Osteoblast (primary cell): Measurements from ENCODE around the gene CTDSPL.

- CAGE, long polyA plus RNA, result no peak
- RRBS, result no CpG with 5 or more reads among the region's 1 CpG
Measured at GRCh38 chr3:33578334-33578774, 138.1 kb upstream of the UBP1 start.

GRCh38 chr3:33843967-33844362, 45.5 kb downstream of the PDCD6IP start:
- CAGE, long polyA plus RNA, result no peak
- RRBS, result no CpG with 5 or more reads among the region's 6 CpGs

GRCh38 chr3:34184395-34184866, 386.0 kb downstream of the PDCD6IP start:
- CAGE, long polyA plus RNA, result no peak
- RRBS, result no CpG with 5 or more reads among the region's 5 CpGs

- CAGE, long polyA plus RNA, result no peak
- RRBS, result no CpG with 5 or more reads among the region's 14 CpGs
Measured at GRCh38 chr3:35679360-35680029, 40.2 kb downstream of the ARPP21 start.

- CAGE, long polyA plus RNA, result no peak
- RRBS, result no CpG with 5 or more reads among the region's 3 CpGs
Measured at GRCh38 chr3:36432967-36433404, 52.7 kb downstream of the STAC start.

DNA sequence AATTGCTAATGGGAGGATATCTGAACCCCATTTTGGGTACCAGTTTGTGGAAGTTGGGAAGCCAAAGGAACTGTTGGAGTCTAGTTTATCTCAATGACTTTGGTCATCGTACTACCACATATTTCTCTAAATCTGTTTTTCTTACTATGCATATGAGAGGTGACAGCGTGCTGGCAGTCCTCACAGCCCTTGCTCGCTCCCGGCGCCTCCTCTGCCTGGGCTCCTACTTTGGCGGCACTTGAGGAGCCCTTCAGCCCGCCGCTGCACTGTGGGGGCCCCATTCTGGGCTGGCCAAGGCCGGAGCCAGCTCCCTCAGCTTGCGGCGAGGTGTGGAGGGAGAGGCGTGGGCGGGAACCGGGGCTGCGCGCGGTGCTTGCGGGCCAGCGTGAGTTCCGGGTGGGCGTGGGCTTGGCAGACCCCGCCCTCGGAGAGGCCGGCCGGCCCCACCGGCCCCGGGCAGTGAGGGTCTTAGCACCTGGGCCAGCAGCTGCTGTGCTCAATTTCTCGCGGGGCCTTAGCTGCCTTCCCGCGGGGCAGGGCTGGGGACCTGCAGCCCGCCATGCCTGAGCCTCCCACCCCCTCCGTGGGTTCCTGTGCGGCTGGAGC, 72.8 kb downstream of the STAC start:
- CAGE, long polyA plus RNA, result no peak
- RRBS, result no CpG with 5 or more reads among the region's 34 CpGs

DNA sequence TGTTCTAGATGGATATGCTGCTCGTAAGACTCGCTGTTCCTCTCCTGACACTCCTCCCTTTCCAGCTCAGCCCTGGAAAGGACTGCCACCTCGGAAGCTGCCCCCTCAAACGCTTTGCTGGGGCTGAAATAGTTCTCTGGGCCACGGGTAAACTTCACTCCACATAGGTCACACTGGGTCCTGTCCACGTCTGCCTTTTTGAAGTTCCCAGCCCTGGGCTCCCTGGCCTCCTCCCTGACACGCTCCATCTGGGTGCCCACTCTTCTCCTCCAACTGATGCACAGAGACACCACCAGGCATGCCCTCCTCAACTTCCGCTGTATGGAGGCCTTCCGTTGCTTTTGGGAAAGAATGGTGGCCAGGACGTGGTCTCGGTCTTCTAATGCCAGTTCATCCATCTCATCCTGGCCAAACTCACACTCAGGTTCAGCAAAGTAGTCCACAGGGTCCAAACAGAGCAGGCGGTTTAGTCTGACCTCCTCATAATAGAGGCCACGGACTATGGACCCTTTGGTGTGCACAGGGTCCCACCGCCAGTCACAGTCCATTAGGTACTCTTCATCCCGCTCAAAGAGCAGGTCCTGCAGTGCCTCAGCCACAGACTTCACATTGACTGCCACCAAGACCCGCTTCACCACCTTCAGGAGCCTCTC, 66.9 kb upstream of the DCLK3 start:
- CAGE, long polyA plus RNA, result no peak
- RRBS, result no CpG with 5 or more reads among the region's 16 CpGs

DNA sequence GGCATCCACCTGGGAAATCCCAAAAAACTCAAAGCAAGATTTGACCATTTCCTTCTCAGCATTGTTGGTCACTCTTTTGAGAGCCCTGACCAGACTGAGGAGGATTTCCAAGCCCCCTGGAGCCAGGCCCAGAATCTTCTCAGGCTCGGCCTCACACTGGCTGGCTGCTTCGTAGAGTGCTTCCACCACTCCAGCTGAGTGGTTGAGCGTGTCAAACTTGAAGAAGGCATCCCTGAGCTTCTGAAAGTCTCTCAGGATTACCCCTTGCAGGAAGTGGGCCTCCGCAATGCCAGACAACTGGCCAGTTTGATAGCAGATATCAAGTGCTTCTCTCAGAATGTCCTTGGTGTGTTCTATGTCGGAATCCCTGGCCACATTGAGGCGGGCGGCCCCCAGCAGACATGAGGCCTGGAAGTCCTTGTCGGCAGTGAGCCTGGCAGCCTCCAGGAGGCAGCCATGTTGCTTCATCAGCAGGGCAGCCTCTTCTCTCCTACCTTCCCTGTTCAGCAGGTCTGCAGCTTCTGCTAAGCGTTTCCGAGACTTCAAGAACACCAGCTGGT, 68.9 kb upstream of the DCLK3 start:
- CAGE, long polyA plus RNA, result no peak
- RRBS, result no CpG with 5 or more reads among the region's 10 CpGs

- CAGE, long polyA plus RNA, result no peak
- RRBS, result no CpG with 5 or more reads among the region's 5 CpGs
Measured at GRCh38 chr3:36913301-36913907, 31.4 kb downstream of the TRANK1 start.

DNA sequence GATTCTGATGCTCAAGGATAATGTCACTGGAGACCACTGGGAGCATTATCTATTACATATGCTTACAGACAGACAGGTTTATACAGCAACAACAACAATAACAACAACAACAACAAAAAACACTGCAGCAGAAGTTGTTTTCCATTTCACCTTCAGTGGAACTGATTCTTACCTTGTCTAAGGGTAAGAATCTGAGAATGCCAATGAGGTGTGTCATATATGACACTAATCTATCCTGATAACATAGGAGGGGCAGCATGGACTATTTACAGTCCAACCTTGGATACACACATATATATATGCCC, 9.5 kb upstream of the TRANK1 start:
- CAGE, long polyA plus RNA, result no peak

GRCh38 chr3:36954721-36955258, 9.9 kb upstream of the TRANK1 start:
- CAGE, long polyA plus RNA, result no peak
- RRBS, result no CpG with 5 or more reads among the region's 1 CpG

- CAGE, long polyA plus RNA, result no peak
- RRBS, result no CpG with 5 or more reads among the region's 8 CpGs
Measured at GRCh38 chr3:37033052-37033383, 39.7 kb downstream of the MLH1 start.

DNA sequence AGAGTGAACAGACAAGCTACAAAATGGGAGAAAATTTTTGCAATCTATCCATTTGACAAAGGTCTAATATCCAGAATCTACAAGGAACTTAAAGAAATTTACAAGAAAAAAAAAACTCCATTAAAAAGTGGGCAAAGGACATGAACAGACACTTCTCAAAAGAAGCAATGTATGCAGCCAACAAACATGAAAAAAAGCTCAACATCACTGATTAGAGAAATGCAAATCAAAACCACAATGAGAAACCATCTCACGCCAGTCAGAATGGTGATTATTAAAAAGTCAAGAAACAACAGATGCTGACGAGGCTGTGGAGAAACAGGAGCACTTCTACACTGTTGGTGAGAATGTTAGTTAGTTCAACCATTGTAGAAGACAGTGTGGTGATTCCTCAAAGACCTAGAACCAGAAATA, 27.5 kb downstream of the LRRFIP2 start:
- CAGE, long polyA plus RNA, result no peak
- RRBS, result no CpG with 5 or more reads among the region's 2 CpGs

GRCh38 chr3:37261389-37262086, 18.5 kb downstream of the GOLGA4 start:
- CAGE, long polyA plus RNA, result no peak
- RRBS, result no CpG with 5 or more reads among the region's 1 CpG

GRCh38 chr3:37302519-37303336, 59.7 kb downstream of the GOLGA4 start:
- CAGE, long polyA plus RNA, result no peak
- RRBS, result no CpG with 5 or more reads among the region's 2 CpGs

DNA sequence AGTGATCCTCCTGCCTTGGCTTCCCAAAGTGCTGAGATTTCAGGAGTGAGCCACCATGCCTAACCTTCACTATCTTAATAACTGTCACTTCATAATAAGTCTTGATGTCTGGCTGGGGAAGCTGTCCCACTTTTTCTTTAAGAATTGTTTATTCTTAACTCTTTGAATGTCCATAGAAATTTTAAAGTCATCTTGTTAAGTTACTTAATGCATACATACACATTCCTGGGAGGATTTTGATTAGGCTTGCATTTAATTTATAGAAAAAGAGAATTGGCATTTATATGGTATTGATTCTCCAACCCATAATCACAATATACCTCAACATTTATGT, 101.5 kb downstream of the GOLGA4 start:
- CAGE, long polyA plus RNA, result no peak

GRCh38 chr3:37432454-37433104, 19.4 kb upstream of the ITGA9 start:
- CAGE, long polyA plus RNA, result no peak
- RRBS, result no CpG with 5 or more reads among the region's 8 CpGs

DNA sequence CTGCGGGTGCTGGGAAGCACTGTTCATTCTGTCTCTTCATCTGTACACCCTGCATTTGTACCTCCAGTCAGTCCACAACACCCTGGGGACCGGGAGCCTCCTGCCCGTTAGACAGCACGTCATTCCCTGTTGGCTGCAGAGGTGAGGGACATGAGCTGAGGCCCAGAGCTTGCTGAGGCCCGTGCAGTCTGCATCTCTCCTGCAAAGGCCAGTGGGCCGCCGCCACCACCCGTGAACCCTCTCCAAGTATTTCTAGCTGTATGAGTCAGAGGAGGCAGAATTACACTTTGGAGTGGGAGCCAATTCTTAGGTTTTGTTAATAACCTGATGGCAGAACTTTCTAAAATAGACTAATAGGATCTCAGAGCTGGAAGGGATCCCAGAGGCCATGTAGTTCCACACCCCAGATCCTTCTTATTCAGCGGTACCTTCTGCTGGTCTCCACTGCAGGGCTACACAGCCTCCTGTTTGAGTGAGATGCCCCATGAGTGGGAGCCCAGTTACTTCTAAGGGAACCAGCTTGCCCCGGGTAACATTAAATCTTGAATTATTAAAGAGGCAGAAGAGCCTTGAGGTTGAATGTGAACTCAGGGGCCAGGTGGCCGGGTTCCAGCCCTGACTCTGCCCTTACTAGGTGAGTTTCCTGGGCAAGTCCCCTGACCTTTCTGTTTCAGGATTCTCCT, 74.6 kb downstream of the ITGA9 start:
- CAGE, long polyA plus RNA, result no peak
- RRBS, result no CpG with 5 or more reads among the region's 11 CpGs

DNA sequence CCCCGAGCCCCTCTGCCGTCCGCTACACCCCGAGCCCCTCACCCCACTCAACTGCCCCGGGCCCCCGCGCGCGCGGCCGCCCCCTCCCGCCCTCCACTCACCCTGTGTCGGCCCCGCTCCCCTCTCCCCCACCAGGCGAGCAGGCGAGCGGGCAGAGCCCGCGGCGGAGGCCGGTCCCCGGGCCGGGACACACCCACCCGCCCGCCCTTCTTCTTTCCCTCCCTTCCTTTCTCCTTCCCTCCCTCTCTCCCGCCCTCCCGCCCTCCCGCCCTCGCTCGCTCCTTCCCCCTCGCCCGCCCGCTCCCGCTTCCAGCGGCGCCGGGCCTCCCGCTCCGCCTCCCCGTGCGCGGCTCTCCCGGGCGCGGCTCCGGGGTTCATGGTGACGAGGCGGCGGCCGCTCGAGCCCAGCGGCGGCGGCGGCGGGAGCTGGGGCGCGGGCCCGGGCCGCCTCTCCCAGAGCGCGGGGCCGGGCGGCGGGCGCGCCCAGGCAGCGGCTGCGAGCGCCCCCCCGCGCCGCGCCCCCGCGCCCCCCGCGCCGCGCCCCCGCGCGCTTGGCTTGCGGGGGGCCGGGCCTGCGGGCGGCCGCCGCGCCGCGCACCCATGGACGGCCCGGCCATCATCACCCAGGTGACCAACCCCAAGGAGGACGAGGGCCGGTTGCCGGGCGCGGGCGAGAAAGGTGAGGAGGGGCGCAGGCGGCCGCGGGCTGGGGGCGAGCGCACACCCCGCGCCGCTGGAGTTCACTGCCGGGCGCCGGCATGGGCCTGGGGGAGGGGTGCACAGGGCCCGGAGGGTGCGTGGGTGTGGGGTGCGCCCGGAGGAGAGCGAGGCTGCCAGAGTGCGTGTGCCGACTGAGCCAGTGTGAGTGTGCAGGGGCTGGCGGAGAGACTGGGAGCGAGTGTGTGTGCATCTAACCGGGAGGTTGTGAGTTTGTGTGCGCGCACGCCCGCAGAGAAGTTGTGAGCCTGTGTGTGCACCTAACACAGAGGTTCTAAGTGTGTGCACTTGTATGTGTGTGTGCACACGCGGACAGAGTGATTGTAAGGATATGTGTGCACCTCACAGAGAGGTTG, at the start of gene CTDSPL:
Gene CTDSPL (plus strand): TSS at position 281 of the 1,073 bp plus-strand sequence.
- CAGE, long polyA plus RNA, result start-site peak on the minus strand centred at position 170 of the sequence, 23 bp wide, 242 and 218 reads in 2 replicates
- RRBS, result 2% methylated on average over 63 of the region's 128 CpGs

DNA sequence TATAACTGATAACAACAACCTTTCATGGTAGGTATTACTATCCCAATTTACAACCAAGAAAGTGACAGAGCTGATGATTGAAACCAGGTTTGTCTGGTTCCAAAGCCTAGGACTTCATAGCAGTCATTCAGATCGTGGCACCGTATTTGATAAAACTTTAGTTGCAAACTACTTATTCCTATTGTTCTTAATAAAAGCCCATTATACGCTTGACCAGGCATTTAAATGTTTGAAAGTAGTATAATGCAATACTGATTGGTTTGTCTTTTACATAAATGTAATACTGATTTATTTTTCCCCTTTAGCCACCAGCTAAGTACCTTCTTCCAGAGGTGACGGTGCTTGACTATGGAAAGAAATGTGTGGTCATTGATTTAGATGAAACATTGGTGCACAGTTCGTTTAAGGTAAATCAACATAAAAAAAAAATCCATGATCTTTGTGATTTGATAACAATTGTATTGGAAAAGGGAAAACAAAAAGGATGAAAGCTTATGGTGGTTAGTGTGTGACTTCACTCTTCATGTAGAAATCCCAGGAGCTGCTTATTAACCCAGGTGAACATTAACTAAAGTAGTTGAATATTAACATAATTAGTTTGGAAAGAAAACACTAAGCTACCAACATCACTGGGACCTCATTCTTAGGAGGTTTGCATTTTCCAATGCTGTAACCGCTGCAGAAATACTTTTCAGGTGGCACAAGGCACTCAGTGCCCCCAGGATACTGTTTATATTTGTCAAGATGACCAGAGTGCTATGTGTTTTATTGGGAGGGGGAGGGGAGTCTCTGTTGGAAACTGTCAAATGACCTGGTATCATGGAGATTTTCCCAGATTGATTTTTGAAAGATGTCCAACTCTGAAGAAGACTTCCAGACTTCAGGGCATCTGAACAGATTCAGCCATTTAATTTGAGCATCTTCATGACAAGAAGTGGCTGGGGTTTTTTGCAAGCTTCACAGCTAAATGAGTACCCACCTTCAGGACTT, 26.0 kb upstream of the VILL start:
- CAGE, long polyA plus RNA, result no peak
- RRBS, result no CpG with 5 or more reads among the region's 6 CpGs